ENCODE measurements around a stretch of chr18.

GRCh38 chr18:26511211-26512091, 36.9 kb downstream of the KCTD1 start:
- PRO-cap, result no peak
- RAMPAGE, long total RNA, result no peak

DNA sequence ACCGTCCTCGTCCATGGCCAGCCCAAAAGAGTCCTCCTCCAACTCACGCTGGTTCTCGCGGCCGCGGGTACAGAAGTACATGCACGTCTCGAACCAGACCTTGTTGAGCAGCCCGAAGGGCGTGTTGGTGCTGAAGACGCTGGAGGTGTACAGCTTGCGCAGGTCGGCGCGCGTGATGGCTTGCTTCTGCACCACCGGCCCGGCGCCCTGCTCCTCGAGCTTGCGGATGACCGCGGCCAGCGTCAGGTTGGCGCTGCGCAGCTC, 910 bp downstream of the KCTD1 start:
- PRO-cap, result no peak
- RAMPAGE, long total RNA, result no peak

GRCh38 chr18:26575056-26575731, 26.8 kb upstream of the KCTD1 start:
- PRO-cap, result no peak
- RAMPAGE, long total RNA, result no peak

DNA sequence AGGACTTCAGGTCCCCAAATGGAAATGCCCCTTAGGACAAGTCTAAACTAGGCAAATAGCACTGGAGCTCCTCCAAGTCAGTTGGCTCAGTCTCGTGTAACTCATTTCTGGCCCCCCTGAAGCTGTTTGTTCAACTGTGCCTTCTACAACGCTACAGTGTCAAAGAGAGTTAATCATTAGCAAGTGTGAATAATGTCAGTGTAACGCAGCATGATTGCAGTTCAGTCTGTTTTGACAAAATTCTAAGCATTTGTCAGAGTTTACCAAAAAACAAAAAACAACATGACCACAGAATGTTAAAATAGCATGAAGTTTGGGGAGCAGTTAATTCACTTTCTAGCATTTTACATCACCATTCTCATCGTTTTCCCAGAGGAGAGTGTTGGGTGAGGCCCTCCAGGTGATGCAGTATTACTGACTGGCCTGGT, 108.1 kb downstream of the AQP4 start:
- PRO-cap, result no peak
- RAMPAGE, long total RNA, result no peak

- PRO-cap, result unidirectional peak, plus-strand start at chr18:26863310
- RAMPAGE, long total RNA, result no peak
Observed at GRCh38 chr18:26862927-26863728, 2.4 kb downstream of the AQP4 start.

- PRO-cap, result no peak
- RAMPAGE, long total RNA, result no peak
Observed at GRCh38 chr18:27142550-27143448, 42.3 kb downstream of the CHST9 start.

GRCh38 chr18:27231220-27231748, 46.2 kb upstream of the CHST9 start:
- PRO-cap, result no peak
- RAMPAGE, long total RNA, result no peak

DNA sequence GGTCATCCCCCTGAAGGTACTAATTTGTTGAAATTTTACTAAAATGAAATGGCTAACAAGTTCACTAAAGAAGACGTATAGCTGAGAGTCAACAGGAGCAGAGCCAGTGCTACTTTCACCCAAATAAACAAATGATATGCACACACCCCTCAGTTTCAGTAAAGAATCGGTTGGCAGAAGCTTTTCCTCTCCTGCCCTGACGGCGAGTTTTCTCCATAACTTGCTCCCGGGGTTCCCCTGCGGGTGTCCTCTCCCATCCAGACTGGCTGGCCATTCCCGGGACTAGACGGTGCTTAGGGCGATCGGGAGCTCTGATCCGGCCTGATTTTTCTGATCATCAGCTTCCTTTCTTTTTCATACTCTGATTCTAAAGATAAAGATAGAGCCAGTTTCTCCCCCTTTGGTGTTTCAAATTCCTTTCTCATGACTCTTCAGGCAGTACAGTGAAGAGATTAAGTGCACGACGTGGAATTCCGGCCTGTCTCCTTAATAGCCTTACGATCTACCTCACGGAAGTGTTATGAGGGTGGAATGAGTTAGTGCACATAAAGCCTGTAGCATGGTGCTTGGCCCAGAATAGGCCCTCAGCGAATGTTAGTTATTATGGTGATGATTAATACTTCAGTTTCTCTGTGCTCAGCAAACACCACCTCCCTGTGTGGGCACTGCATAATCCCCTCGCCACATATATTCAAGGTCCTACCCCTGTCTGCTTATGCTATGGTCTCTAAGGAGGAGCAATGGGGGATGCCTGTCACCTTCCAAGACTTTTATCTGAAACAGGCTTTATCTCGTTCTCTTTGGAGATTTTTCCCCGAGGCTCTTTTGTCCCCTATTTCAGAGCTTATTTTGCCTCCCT, 255.0 kb downstream of the CDH2 start:
- PRO-cap, result no peak
- RAMPAGE, long total RNA, result no peak

GRCh38 chr18:28005694-28006146, 171.2 kb downstream of the CDH2 start:
- PRO-cap, result no peak
- RAMPAGE, long total RNA, result start-site peak on the minus strand at chr18:28005912-28005921, 6 reads

- PRO-cap, result no peak
- RAMPAGE, long total RNA, result no peak
Observed at GRCh38 chr18:28147554-28148131, 29.3 kb downstream of the CDH2 start.

DNA sequence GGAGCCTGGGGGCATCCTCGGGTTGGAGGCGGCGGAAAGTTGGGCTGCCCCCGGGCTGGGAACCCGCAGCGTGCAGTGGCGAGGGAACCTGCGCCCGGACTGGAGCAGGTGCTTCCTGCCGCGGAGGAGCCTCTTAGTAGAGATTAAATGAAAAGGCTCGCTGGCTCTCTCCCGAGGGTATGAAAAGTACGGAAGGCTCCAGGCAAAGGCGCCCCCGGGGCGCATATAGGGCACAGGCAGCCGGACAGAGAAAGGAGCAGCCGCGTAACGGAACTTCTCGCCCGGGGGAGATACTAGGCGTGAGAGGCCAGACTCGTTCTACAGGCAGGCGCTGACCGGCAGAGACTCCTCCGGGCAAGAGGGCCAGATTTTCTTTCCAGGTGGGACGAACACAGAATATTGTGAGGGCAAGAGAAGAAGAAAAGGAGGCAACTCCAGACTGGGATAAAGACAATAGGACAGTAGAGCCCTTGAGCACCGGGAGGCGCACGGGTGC, 899 bp downstream of the CDH2 start:
- PRO-cap, result no peak
- RAMPAGE, long total RNA, result no peak

DNA sequence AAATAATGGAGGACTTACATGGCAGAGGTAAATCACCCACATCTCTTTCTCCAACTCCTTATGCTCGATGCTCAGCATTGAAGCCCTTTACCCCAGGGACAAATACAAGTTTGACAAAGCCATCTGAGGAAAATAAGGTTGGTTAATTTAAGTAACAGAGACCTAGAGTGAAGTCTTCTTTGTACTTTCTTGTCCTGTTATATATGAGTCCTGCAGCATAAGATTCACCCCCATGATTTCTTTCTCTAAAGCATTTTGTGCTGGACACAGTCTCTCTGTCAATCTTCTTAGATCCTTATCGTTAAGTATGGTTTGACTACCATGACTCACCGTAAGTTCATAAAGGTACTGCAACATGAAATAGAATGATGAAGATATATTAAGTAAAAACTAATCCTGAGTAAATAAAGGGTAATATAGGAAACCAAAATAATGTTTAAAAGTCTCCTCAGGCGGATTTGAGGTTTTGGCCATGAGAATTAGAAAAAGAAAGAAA, 980.1 kb upstream of the CDH2 start:
- PRO-cap, result no peak
- RAMPAGE, long total RNA, result no peak

GRCh38 chr18:31100450-31100842, 1.8 kb downstream of the DSC2 start:
- PRO-cap, result no peak
- RAMPAGE, long total RNA, result no peak

DNA sequence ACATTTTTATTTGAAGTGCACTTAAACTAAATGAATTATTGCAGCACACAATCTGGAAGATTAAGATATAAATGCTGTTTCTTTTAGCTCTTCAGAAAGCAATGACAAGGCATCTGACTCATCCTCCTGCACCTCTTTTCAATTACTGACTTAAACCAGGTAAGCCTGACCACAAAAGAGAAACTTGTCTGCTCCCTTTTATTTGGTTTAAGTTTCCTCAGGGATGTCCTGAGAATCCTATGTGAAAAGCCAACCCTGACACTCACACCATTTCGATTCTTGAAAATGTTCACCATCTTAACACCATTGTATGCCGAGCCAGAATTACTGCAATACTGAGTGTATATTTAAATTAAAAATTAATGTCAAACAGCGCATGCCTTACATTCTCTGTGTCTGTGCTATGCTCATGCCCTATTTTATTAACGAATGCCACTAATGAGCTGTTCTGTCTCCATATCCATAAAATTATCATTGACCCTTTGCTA, 859 bp upstream of the DSC2 start:
- PRO-cap, result no peak
- RAMPAGE, long total RNA, result no peak

DNA sequence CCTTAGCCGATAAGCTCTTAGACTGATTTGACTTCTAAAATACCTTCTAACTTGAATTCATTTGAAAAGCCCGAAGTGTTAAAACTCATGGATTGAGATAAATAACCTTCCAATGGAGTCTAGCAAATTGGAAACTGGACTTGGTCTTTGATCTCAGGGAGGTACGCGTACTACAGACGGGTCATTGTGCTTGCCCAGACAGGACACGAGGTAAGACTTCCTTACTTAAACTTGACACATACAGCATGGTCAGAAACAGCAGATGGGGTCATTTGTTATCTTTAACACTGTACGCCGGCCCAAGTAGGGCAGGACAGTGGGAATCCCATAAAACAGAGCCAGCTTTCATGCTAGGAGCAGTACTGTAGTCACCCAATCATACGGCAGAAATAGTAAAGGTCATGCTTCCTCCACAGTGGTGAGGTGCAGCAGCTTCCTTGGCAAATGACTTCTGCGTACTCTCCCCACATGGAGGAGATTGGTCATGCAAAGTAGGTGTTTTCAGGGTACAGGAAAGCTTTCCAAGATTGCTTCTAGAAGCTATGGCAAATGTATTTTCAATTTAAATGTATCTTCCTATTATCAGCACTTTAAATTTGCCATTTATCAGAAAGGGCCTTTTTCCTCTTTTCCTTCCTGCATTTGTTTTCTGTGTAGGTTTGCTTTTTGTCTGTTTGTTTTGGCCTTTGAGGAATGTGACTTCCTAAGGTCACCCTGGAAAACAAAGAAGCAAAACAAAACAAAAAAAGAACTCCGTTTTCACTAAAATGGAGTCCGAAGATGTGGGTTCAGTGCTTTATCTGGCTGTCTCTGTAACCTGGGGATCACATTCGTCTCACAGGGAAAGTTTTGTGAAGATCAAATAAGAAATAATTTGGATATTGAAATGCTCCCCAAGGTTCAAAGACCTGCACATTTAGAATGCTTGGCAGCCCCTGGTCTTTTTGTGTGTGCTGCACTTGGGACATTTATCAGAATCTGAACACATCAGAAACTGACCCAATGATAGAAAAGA, 74.0 kb upstream of the DSG1 start:
- PRO-cap, result no peak
- RAMPAGE, long total RNA, result no peak

DNA sequence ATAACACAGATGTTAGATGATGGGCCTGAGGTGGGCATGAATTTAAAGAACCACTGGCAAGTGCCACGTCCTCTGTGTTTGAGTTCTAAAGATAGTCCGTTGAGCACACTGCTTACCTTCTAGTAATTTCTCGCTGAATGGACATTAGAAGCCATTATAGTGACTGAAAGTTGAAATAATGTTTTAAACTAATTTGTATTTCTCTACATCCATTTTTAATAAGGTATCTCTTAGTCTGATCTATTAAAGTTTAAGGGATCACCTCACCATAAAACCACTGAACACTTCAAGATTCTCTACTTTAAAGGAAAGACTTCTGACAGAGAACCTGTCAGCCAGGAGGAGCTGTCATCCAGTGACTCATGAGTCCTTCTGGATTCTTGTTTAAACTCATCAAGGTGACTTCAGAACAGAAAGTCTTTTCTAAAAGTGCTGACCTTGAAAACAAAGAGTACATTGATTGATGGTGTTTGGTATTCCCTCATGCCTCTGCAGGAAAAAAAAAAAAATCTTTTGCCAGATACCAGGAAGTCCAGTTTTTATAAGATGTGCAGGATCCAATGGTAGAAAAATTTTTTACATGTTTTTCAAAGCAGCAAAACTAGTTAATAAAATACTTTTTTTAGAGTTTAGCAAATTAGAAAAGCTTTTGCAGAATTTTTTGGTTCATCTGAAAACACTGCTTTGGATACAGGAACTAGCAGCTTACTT, 12.3 kb downstream of the DSG2 start:
- PRO-cap, result no peak
- RAMPAGE, long total RNA, result no peak

- PRO-cap, result no peak
- RAMPAGE, long total RNA, result no peak
Observed at GRCh38 chr18:31581399-31581936, 10.2 kb upstream of the TTR start.

DNA sequence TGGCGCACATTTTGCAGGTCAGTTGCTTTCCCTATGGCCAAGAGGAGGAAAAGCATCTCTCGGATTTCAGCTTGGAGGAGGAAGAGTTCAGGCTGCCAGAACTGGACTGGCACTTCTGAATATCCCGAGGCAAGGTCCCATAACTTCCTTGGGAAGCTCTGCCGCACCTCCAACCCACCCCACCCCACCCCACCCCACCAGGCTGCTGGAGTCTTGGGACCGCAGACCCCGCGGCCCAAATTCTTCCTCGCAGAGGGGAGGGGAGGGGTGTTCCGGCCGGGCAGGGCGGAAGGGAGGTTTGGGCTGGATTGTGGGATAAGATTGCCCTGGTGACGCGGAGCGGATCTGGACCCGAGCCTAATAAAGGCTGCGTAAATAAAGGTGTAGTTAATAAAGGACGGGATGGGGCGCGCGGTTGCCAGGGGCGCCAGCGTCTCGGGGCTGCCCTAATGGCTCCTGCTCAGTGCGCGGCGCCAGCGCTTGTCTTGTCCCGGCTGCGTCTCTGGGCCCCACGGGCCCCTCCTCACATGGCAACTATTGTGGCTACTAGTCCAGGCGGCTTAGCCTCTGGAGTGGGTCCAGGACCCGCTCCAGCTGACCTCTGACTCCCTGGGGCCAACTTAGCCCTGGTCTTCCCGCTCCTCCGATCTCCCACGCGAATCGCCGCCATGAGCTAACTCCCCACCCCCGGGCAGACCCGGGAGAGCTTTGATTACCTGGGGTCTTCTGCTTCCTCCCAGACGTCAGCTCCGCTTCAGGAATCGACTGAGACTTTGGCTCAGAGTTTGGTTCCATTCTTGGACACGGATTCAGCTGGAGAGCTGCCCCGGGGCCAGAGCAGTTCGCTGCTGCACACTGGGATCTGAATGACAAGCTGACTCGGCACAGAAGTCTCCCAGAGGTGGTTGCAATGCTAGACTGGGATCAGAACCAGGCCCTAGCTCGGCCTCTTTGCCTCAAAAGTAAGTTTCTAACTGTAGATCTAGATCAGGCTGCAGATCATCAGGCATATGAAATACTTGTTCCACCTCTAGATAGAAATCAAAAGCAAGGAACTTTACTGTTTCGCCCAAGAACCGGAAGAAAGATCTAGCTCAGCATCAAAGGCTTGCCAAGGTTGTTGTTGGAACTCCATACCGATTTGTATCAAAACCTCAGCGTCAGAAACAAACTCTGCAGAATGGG, 36.5 kb downstream of the SLC25A52 start:
- PRO-cap, result unidirectional peak, minus-strand start at position 864 of the sequence
- RAMPAGE, long total RNA, result start-site peak on the minus strand centred at position 891 of the sequence, 25 bp wide, 21 reads

GRCh38 chr18:31941903-31942259, 1.0 kb downstream of the TRAPPC8 start:
- PRO-cap, result no peak
- RAMPAGE, long total RNA, result no peak

DNA sequence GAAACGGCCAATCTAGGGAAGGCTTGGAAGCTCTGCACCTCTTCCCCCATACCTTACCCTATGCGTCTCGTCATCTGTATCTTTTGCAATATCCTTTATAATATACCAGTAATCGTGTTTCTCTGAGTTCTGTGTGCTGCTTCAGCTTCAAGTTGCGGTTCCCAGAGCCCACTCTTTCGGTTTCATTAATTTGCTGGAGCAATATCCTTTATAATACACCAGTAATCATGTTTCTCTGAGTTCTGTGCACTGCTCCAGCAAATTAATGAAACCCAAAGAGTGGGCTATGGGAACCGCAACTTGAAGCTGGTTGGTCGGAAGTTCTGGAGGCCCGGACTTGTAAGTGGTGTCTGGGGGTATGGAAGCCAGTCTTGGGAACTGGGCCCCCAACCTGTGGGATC, 4.6 kb upstream of the RNF138 start:
- PRO-cap, result no peak
- RAMPAGE, long total RNA, result no peak

All from vagina (tissue), 1 donor.